Thyroid gland (tissue), 7 donors: Measurements from ENCODE around the gene APOC3.

DNA sequence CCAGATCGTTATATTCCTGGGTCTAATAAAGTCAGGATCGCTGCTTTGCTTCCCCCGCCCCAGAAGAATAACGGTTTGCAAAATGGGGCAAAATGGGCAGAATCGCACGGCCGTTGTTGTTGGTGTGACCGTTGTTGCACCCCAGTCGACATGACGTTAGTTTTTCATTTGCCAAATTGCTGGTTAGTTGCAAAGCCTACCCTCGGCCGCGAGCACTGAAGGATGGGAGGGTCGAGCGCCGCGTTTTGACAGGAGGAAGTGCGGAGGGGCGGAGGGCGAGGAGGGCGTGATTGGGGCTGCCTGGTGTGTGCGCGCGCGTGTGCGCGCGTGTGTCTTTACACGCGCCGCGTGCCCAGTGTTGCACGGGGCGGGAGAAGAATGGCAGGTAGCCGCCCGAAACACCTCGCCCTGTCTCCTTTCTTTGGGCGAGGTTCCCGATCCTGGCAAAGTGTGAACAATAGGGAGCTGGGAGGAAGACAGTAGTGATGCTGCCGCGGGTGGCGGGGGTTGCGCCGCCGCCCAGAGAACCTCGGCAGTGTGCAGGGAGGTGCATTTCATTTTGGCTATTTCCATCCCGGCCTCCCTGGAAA, 1.0 kb downstream of the NCAM1 start:
- PRO-cap, 2 experiments, result peak in 1 of 2 experiments; most common plus-strand start position 278 of the sequence (in 1); most common minus-strand start position 220 of the sequence (in 1)
- RAMPAGE, long total RNA, 5 experiments, result no peak in any of the 5 experiments

GRCh38 chr11:113505034-113505480, 29.9 kb upstream of the DRD2 start:
- PRO-cap, 2 experiments, result no peak in any of the 2 experiments
- RAMPAGE, long total RNA, 5 experiments, result no peak in any of the 5 experiments

DNA sequence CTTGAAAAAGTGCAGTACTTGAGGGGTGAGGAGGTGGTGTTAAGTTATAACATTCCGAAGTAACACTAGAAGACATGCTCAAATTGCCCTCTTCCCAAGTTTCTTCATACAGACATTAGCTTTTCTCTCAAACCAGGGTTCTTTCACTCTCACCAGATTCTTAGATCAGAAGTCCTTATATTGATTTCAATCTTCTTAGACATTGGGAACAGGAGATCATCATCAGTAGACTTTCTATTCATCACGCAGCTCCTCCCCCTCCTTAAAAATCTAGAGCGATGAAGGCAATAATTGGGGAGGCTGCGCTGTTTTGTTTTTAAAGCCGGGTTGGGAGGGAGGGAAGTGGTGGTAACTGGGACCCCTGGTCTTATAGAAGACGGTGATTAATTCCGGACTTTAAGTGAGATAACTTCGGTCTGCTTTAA, 750 bp downstream of the USP28 start:
- PRO-cap, 2 experiments, result peak in 2 of 2 experiments; most common plus-strand start position 278 of the sequence (in 2)
- RAMPAGE, long total RNA, 5 experiments, result no peak in any of the 5 experiments

GRCh38 chr11:113884371-113884656, 8.9 kb upstream of the USP28 start:
- PRO-cap, 2 experiments, result no peak in any of the 2 experiments
- RAMPAGE, long total RNA, 5 experiments, result no peak in any of the 5 experiments

DNA sequence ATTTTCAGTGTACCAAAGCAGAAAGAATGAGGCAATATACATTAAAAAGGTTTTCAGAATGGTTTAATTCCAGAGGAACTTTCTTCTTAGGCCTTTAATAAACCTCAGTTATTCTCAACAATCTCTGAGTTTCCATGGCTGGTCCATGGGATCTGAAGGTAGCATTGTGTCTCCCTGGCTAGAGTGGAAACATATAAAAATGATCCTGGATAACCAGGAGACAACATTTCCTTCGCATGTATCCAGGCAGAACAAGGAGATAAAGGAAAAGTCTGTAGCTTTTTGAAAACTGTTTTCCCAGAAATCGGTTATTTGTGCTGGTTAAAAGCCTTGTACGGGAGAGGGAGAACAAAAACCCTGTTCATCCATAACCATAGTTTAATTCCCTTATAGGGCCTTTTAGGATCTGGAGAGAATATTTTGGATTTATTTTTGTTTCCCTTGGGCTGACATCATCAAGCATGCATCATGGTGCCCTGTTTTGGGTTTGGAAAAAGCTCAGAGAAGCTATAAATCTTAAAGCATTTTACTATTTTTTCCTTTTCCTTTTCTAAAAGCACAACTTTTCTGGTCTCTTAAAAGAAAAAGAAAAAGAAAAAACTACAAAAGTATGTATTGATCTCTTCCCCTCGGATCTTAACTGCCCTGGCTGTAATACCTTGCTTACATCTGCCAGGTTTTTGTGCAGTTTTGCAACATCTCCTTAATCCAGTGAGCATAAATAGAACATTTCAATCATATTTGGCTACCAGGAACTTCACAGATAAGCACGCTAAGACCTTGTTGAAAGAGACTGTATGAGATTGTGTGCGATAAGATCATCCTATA, 87.8 kb downstream of the ZBTB16 start:
- PRO-cap, 2 experiments, result no peak in any of the 2 experiments
- RAMPAGE, long total RNA, 5 experiments, result no peak in any of the 5 experiments

- PRO-cap, 2 experiments, result no peak in any of the 2 experiments
- RAMPAGE, long total RNA, 5 experiments, result no peak in any of the 5 experiments
These were observed 95.6 kb downstream of the ZBTB16 start for GRCh38 chr11:114155030-114155604.

- PRO-cap, 2 experiments, result peak in 2 of 2 experiments; most common plus-strand start chr11:114162842 (in 1); most common minus-strand start chr11:114162862 (in 2)
- RAMPAGE, long total RNA, 5 experiments, result start-site peak on the minus strand in 1 of 5 experiments, at chr11:114162822-114162897 at its widest, 10 reads per replicate
These were observed 103.6 kb downstream of the ZBTB16 start for GRCh38 chr11:114162711-114163840.

- PRO-cap, 2 experiments, result peak in 1 of 2 experiments; most common minus-strand start chr11:114197567 (in 1)
- RAMPAGE, long total RNA, 5 experiments, result no peak in any of the 5 experiments
These were observed 98.9 kb upstream of the NNMT start for GRCh38 chr11:114197378-114197655.

DNA sequence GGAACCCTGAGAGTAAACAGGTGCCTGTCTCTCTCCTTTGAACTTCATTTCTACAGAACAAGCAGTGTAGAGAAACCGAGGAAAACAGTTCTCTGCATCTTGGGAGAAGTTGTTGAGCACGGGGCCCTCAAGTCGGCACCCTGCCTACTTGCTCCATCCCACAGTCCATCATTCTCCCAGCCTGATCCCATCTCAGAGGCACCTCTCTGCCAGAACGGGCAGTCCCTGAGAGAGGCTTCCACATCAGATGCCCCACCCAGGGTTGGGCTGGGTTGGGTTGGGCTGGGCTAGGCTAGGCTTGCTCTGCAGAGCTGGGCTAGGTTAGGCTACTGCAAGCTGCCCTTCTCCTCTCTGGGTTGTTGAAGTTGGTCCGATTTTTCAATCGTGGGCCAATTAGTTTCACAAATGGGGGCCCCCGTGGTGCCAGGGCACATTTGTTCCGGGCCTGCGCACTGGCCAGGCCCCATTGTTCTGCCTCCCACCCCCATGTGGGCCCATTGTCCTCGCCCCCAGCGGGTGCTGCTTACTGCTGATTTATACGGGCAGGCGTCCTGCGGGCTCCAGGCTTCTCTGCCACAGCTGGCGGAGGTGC, 63.8 kb upstream of the NNMT start:
- PRO-cap, 2 experiments, result no peak in any of the 2 experiments
- RAMPAGE, long total RNA, 5 experiments, result no peak in any of the 5 experiments

DNA sequence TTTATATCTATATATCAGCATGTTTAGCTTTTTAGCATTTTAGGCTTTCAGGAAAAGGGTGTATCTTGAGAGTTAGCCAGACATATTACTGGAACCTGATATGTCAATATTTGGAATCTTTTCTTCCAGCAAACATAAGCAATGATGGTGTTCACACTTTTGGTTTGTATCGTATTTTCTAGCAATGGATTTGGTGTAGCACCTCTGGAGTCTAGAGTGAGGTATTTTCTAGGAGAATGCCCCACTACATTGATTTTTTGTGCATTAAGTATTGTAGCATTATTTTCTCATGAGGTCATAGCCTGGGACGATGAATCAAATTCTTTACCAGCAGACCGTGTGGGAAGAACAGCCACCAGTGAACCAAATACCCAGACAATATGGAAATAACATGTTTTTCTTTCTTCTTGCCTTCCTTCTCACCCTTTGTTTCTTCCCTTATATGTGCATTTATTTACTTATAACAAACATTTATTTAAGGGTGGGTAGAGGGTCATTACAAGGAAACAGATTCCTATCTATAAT, 3.9 kb upstream of the NNMT start:
- PRO-cap, 2 experiments, result no peak in any of the 2 experiments
- RAMPAGE, long total RNA, 5 experiments, result no peak in any of the 5 experiments

- PRO-cap, 2 experiments, result peak in 2 of 2 experiments; most common plus-strand start chr11:114400129 (in 2); most common minus-strand start chr11:114400155 (in 2)
- RAMPAGE, long total RNA, 5 experiments, result no peak in any of the 5 experiments
These were observed 434 bp downstream of the C11orf71 start for GRCh38 chr11:114399880-114400274.

DNA sequence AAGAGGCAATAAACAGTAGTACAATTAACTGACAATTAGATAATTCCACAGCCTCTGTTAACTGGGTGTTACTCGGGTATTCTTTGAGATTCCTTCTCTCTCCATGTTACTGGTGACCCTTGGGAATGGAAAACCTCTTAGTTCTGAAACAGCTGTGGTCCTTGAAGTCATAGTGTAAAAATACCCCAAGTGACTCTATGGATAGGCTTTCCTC, 187 bp upstream of the NXPE1 start:
- PRO-cap, 2 experiments, result no peak in any of the 2 experiments
- RAMPAGE, long total RNA, 5 experiments, result no peak in any of the 5 experiments

DNA sequence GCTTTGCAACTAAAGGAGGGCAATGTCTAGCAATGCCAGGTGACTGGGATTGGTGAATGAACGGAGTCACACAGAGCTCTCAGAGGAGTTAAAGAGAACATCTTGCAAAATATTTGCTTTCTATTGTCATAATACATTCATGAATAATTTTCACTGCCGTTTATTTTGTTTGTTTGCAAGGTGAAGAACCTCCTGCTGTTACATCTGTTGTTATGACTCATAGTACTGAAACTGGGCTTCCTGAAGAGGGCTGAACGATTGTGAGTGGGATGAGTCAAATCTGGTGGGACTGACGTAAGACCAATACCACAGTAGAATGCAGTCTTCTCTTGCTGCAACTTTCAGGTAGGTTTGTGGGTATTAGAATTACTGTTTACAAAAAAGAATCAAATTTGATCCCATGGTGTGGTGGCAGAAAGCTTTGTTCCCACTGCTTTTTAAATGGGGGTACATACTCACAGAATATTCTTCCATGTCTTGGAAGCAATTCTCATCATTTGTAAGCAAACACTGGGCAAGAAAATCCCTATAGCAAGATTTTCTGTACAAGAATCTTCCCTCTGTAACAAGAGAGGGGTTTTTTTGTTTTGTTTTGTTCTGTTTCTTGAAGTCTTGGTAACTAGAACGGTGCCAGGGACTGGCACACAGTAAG, 281.7 kb downstream of the CADM1 start:
- PRO-cap, 2 experiments, result peak in 1 of 2 experiments; most common plus-strand start position 303 of the sequence (in 1); most common minus-strand start position 62 of the sequence (in 1)
- RAMPAGE, long total RNA, 5 experiments, result no peak in any of the 5 experiments

DNA sequence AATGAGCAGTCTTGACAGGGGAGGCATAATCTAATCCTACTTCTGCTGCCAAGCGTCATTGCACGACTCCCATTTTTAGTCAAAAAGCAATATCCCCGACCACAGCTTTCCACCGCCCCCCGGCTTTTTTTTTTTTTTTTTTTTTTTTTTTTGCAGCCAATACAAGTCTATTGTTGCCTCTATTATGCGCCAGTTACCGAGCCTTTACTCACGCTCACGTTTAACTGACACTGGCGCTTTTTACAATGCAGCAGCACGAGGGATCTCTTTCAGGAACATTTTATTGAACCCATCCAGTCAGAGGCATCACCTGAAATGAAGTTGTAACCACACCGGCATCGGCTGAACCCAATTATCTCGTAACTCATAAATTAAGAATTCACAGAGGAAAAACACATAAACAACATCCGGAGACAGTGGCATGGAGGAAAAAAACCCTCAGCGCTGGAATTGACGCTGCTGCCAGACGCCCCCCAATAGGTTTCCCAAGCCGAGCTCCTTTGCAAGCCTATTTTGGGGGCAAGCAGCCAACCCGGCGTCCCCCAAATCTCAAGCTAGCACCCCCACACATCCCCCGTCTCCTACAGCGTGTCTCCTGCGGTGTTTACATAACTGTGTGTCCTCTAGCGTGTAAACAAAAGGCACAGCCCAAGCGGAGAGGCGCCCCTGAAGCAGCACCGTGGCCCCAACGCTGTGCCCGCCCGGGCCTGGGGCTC, 1.9 kb downstream of the CADM1 start:
- PRO-cap, 2 experiments, result no peak in any of the 2 experiments
- RAMPAGE, long total RNA, 5 experiments, result no peak in any of the 5 experiments

GRCh38 chr11:116193182-116194401, 579.2 kb downstream of the BUD13 start:
- PRO-cap, 2 experiments, result peak in 2 of 2 experiments; most common plus-strand start chr11:116193499 (in 2)
- RAMPAGE, long total RNA, 5 experiments, result no peak in any of the 5 experiments

- PRO-cap, 2 experiments, result peak in 1 of 2 experiments; most common plus-strand start chr11:116233856 (in 1)
- RAMPAGE, long total RNA, 5 experiments, result no peak in any of the 5 experiments
These were observed 539.2 kb downstream of the BUD13 start for GRCh38 chr11:116233570-116234029.

DNA sequence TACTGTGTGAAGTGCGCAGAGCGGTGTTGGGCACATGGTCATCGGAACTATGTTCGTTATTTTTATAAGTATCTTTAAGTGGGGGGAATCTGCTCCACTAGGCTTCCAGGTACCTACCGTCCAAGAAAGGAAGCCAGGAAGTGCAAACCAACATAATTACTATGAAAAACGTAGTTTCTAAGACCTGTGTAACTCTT, 572 bp upstream of the BUD13 start:
- PRO-cap, 2 experiments, result no peak in any of the 2 experiments
- RAMPAGE, long total RNA, 5 experiments, result no peak in any of the 5 experiments

GRCh38 chr11:116791111-116791573, 537 bp downstream of the APOA5 start:
- PRO-cap, 2 experiments, result no peak in any of the 2 experiments
- RAMPAGE, long total RNA, 5 experiments, result no peak in any of the 5 experiments

- PRO-cap, 2 experiments, result no peak in any of the 2 experiments
- RAMPAGE, long total RNA, 5 experiments, result no peak in any of the 5 experiments
These were observed 1.4 kb downstream of the APOA4 start for GRCh38 chr11:116821646-116822133.

DNA sequence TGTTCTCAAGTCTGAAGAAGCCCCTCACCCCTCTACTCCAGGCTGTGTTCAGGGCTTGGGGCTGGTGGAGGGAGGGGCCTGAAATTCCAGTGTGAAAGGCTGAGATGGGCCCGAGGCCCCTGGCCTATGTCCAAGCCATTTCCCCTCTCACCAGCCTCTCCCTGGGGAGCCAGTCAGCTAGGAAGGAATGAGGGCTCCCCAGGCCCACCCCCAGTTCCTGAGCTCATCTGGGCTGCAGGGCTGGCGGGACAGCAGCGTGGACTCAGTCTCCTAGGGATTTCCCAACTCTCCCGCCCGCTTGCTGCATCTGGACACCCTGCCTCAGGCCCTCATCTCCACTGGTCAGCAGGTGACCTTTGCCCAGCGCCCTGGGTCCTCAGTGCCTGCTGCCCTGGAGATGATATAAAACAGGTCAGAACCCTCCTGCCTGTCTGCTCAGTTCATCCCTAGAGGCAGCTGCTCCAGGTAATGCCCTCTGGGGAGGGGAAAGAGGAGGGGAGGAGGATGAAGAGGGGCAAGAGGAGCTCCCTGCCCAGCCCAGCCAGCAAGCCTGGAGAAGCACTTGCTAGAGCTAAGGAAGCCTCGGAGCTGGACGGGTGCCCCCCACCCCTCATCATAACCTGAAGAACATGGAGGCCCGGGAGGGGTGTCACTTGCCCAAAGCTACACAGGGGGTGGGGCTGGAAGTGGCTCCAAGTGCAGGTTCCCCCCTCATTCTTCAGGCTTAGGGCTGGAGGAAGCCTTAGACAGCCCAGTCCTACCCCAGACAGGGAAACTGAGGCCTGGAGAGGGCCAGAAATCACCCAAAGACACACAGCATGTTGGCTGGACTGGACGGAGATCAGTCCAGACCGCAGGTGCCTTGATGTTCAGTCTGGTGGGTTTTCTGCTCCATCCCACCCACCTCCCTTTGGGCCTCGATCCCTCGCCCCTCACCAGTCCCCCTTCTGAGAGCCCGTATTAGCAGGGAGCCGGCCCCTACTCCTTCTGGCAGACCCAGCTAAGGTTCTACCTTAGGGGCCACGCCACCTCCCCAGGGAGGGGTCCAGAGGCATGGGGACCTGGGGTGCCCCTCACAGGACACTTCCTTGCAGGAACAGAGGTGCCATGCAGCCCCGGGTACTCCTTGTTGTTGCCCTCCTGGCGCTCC, at the start of gene APOC3:
Gene APOC3, plus strand, starts transcription at position 432 of the 1,150 bp plus-strand sequence.
- PRO-cap, 2 experiments, result no peak in any of the 2 experiments
- RAMPAGE, long total RNA, 5 experiments, result no peak in any of the 5 experiments